Hair follicular keratinocyte (primary cell): ENCODE results near the gene OGFOD1.

DNA sequence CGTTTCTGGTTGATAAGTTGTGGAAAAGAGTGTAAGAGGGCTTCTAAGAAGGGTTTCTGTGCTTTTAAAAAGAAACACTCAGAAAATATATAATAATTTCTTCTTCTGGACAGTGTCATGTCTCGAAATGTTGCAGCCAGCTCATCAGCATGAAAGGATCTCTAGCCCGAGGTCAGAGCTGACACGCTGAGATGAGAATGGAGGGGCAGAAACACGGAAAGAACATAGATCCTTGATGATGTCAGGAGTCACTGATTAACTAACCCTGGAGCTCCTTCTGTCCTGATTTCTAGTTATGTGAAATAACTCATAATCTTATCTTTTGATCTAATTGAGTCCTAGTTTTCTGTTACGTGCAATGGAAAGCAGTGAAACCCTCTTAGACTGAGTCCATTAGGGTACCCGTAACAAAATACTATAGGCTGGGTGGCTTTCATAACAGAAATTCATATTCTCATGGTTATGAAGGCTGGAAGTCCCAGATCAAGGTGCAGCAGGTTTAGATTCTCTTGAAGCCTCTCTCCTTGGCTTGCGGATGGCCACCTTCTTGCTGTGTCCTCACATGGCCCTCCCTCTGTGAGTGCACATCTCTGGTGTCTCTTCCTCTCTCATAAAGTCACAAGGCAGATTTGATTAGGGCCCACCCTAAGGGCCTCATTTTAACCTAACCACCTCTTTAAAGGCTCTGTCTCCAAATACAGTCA, 10.4 kb upstream of the TOX3 start:
- RAMPAGE, long total RNA = no peak

- RAMPAGE, long total RNA = no peak
Measured at GRCh38 chr16:52611753-52612530, 65.0 kb upstream of the TOX3 start.

DNA sequence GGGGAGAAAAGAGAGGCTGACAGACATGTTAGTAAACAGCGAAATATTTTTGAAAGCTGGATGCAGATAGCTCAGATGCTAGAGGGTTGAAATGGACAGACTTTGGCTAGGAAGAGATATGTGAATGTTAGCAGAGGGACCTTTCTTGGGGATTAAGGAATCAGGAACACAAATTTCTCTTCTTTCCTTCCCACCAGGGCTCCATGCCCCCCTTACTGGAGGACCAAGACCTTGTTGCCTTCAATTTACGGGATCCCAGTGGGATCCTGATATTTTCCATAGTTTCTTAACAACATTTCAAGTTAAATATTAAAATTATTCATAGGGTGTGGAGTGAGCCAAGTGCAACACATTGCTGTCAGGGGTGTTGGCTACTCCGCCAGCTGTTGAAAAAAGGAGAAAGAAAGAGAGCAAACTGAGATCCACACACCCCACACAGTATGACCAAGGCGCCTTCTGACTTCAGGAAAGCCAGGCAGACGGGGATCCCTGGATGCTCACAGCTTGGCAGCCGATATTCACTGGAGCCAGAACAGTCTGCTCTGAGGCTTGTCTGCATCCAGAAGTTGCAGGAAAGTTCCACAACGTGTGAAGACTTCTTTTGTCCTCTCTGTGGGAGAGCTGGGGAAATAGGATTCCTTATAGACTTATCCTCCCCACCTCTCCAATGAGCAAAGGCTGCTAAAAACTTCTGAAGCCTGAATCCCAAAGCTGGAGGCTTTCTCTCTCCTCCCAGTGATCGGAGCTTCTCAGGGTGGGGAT, 9.3 kb downstream of the CHD9NB start:
- RAMPAGE, long total RNA = no peak

DNA sequence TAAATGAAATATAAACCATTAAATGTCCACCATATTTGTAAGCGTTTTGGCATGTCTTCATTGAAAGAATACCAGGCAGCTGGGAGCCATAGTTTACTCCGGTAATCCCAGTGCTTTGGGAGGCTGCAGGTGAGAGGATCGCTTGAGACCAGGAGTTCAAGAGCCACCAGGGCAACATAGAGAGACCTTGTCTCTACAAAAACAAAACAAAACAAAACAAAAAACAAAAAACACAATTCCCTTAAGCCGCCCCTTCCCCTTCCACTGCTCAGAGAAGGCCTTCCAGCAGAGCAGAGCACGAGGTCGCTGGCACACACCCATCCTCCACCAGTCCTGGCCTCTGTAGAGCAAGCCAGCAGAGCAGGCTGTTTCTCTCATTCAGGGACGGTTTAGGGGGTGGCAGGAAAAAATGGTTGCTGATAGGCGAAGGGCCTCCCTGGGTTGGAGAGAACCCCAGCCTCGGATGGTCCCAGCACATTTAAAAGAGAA, 578 bp upstream of the CHD9 start:
- RAMPAGE, long total RNA = no peak

DNA sequence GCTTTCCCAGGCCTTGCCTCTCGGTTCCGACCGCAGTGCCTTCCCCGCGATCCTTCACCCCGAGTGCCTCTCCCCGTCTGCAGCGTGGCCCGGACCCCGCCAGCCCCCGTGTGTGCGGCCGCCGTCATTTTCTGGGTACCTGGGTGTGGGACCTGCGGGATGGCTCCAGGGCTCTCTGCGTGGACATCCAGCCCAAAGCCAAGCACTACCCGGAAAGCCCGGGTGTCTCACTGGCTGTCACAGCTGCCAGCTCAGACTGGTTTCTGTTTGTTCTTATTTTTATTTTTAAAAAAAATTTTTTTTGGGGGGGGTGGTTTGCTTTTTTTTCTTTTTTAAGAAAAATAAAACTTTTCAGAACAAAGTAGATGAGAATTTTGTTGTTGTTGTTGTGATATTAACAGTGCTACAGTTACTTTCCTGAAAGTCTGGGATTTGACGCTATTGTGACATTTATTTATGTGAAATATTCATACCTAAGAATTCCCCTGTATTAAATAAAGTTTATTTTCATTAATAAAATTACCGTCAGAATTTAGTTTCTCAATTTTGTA, 77.1 kb downstream of the CHD9 start:
- RAMPAGE, long total RNA = no peak

DNA sequence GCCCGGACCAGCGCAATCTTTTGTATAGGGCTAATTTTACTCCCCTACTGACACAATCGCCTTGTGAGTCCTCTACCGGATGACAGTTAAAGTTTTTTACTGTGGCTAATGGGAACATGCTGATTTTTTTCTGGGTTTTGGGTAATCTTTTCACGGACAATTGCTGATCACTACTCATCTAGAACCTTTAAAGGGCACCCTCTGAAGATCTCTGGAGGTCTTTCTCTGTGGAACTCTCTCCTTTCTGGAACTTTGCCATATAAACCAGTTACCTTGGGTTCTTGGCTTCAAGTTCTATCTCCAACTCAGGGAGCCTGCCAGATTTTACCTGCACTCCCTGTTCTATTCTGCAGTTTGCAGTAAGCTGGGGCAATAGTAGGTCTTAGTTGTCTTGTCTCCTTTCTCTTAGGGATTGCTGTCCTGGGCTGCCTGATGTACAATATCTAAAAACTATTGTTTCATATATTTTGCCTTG, 120.2 kb downstream of the CHD9 start:
- RAMPAGE, long total RNA = no peak

GRCh38 chr16:53490734-53491464, 12.1 kb downstream of the AKTIP start:
- RAMPAGE, long total RNA = no peak

GRCh38 chr16:53518404-53519360, 15.7 kb upstream of the AKTIP start:
- RAMPAGE, long total RNA = no peak

DNA sequence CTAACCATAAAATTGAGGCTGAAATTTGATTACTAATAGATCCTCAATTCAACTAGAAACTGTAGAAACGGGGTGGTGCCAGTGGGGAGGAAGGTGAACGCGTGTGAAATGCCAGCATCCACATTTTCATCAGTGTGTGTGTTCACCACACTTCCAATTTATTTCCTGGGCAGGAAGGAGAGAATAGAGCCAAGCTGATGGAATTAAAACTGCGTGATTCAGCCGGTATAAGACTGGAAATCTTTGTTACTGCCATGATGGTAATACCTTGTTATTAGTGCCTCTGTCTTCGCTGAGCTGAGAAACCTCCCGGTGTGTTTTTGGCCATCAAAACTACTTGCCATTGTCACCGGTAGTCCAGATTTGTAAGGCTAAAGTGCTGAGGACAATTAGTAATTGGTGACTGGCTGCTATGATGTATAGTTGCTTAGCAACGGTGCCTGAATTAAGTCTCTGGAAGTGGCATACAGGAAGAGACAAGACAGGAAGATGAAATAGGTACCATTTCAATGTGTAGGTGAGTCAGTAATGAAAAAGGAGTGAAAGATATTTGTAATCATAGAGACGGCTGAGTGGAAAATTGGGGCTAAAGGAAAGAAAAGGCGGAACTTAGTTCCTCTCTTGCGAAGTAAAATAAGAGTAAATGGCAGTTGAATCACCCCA, 232.2 kb downstream of the IRX3 start:
- RAMPAGE, long total RNA = no peak

DNA sequence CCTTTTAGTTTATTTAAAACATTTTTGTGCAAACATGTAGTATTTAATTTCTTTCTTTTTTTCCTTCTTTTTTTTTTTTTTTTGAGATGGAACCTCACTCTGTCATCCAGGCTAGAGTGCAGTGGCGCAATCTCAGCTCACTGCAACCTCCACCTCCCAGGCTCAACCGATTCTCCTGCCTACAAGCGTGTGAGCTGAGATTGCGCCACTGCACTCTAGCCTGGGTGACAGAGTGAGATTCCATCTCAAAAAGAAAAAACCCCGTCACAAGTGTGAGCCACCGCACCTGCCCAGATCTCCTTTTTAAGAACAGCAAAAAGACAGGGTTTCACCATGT, 161.5 kb downstream of the IRX3 start:
- RAMPAGE, long total RNA = no peak

DNA sequence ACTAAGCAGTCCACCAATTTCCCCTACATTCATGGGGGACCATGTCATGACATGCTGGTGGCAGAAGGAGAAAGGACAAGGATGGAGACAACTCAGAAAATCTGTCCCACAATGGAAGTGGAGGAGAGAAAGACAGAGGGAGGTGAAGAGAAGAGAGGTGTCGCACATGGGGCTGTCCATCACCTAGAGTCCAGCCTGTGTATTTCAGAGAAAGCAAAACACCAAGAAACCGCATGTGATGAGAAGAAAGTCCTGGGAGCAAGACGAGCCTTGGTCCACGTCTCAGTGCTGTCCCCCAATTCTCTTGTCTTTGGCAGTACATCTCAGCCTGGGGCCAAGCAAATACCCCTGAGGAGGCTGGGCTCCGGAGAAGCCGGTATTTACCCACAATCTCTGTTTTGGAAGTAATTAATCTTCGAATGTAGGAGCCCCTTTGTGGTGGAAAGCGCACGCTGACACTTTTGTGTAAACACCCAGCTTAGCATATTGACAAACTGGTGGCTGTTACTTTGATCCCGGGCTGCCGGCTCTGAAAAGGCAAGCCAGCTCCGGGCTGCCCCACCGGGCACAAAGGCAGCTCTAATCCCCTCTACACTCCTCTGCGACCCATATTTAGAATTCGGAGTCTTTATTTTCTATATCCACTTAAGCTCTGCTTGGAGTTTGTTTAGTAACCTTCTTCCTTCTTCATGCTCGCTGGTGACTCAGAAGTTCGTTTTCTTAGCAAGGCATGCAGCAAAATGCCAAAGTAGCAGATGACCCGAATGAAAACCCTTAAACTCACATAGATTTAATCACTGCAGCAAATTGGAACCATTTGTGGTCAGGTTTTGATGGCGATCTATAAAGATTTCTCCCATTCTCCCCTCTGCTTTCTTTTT, 143.8 kb upstream of the IRX3 start:
- RAMPAGE, long total RNA = no peak

DNA sequence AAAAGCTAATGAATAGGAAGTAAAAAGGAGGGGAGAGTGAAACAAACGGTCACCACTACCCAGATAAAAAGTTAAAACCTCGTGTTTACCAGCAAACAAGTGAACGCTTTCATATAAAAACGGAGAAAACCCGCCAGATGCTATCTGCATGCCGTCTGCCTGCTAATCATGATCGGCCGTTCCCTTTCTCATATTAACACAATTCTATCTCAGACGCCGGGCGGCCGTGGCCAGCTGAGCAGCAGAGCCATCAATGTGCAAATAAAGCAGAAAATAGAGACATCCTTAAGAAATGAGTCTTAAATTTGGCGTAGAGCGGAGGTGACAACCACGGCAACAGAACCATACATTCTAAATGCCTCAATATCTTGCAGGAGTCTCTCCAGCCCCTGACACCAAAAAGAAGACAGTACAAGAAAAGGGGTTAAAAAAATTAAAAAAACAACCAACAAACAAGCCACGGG, 2.7 kb upstream of the IRX5 start:
- RAMPAGE, long total RNA = no peak

GRCh38 chr16:54936468-54937064, 5.9 kb downstream of the IRX5 start:
- RAMPAGE, long total RNA = no peak

- RAMPAGE, long total RNA = no peak
Measured at GRCh38 chr16:54937065-54937813, 6.6 kb downstream of the IRX5 start.

GRCh38 chr16:55482676-55483133, 3.7 kb downstream of the MMP2 start:
- RAMPAGE, long total RNA = no peak

DNA sequence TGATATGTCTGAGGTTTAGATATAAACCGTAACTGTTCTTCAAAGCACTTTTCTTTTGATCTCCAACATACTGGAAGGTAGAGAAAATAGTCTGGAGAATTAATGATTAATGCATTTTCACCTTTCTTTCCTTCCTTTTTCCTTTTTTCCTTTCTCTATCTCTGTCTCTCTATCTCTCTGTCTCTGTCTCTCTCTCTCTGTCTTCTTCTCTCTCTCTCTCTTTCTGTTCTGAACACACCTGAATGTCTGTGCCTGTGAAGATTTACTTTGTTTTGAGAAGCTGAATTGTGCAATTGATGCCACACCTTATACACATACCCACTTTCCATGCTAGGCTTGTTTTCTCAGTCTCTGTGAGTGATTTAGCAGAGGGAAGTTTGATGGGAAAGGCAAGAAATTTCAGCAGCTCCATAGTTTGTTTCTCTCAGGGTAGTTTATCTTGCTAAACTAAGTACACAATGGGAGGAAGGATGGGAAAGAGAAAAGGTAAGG, 9.4 kb upstream of the CAPNS2 start:
- RAMPAGE, long total RNA = no peak

DNA sequence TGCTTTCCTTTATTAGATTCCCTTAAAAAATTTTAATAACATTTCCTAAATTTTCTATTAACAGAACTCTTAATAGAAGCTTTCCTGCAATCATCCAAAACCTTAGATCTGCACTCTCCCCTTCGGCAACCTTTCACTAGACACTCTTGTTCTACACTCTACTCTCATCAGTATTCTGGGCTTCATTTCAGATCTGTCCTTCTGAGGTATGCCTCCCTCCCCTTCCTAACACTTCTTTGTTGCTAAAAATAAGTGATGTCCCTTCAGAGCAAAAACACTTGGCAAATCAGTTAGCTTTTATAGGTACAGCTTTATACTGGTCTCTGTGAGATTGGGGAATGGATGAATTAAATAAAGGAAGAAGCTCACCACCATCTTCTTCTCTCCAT, 28.2 kb upstream of the GNAO1 start:
- RAMPAGE, long total RNA = no peak

DNA sequence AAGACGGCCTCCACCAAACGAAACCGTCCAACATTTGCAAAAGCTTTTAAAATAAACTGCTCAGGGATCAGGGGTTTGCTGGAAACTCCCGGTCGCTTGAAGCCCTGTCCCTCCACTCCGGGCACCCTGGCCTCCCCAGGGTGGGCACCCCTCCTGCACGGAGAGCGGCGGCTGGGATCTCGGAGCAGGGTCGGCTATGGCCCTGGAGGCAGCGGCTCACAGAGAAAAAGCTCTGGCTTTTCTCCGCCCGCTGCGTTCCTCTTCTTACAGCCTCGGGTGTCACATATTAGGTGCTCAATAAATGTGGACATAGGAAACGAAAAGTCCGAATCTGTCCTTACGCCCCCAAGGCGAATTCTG, 806 bp upstream of the GNAO1 start:
- RAMPAGE, long total RNA = no peak

- RAMPAGE, long total RNA = no peak
Measured at GRCh38 chr16:56423638-56424052, 1.7 kb downstream of the AMFR start.

DNA sequence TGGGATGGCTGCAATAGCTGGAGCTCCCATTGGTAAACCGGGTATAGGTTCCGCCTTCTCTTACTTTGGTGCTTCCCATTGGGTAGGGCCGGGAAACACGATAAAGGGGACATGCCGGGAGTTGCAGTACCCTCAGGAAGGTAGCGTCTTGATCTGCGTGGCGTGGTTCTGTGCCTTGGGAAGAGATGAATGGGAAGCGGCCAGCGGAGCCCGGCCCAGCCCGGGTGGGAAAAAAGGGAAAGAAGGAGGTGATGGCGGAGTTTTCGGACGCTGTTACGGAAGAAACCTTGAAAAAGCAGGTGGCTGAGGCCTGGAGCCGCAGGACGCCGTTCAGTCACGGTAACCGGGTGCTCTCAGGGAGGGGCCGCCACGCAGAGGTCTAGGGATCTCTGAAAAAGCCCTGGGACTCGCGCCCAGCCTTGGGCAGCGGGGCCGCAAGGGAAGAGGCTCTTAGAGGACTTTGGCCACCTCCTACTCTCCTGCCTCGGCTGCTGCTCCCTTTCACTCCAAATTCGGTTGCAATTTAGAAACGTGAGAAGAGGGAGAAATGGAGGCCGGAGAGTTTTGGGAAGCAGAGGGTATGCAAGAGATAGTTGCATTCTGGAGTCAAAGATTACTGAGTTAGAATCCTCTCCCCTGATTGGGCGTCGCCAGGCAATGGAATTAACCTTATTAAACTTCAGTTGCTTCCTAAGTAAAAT, at the start of gene OGFOD1:
TSS of gene OGFOD1 (plus strand) at position 127 of the 701 bp plus-strand sequence.
- RAMPAGE, long total RNA = no peak